Parietal lobe (tissue), 2 donors: ENCODE results near the gene NFAM1.

- RAMPAGE, long total RNA, result no peak
Measured at GRCh38 chr22:42431369-42432727, at the start of gene NFAM1. NFAM1 (minus strand) TSS chr22:42432403.

- RAMPAGE, long total RNA, result no peak
Measured at GRCh38 chr22:42434826-42435356, 2.7 kb upstream of the NFAM1 start.

GRCh38 chr22:42518382-42518670 is 1.3 kb downstream of the RRP7A start:
- RAMPAGE, long total RNA, result no peak

GRCh38 chr22:42620360-42621124 is 5.9 kb upstream of the POLDIP3 start:
- RAMPAGE, long total RNA, result no peak

GRCh38 chr22:42623661-42624186 is 9.0 kb upstream of the POLDIP3 start:
- RAMPAGE, long total RNA, result no peak

DNA sequence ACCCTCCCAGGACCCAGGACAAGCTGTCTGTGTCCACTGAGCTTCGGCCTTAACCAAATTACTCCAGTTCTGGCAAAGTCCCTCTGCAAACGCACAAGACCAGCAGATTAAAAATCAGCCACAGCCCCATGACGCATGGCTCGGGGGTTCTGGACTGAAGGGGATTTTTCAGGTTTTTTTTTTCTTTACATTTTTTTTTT is 32.2 kb upstream of the A4GALT start:
- RAMPAGE, long total RNA, result no peak

DNA sequence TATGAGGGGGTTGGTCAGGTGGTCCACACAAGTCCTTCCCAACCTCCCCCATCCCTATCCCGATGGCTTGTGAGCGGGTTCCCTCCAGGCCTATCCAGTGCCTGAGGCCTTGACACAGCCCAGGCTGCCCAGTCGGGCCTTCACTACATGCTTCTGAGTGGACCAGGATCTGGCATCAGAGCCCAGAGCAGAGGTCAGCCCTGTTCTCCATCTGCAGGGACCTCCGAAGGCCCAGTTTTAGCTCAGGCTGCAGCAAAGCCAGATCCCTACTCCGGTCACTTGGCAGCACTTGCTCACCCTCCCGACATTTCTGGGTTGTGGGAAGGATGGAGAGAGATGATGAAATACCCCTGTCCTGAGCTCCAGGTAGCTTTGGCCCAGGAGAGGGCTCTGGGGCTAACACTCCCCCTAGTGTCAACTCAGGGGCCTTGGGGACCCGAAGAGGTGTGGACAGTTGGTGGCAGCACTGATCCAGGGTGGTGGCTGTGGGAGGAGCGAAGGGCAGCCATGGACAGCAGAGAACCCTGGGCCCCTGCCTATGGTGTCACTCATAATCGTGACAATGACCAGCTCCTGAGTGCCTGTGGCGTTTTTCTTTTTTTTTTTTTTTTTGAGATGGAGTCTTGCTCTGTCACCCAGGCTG is 10.5 kb upstream of the ARFGAP3 start:
- RAMPAGE, long total RNA, result no peak

DNA sequence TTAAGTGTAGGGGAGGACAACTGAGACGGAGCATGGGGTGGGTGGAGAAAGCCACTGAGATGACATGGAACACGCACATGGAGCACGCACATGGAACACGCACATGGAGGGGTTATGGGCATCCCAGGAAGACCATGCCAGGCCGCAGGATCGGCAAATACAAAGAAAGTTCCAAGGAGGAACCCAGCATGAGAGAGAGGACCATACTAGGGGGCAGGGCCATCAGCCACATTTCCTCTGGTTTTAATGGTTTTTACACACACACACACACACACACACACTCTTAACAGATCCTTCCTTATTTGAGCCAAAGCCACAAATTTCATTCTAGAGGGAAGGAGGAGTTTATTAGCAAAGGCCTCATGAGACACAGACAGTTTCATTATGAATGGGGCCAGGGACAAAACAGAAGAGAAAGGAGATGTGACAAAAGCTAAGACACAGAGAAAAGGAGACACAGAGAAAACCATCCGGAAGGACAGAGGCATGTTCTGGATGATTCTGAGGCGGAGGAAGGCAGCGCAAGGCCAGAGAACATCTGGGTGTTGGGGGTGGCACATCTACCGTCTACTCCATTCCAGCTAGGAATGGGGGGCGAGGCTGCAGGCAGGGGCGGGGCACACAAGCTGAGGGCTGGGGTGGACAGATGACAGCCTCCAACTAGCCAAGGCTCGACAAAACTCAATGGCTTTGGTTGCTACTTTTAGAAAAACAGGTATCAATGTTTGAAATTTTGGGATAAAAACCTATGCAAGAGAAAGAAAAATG is 32.2 kb upstream of the ARFGAP3 start:
- RAMPAGE, long total RNA, result no peak

GRCh38 chr22:42929868-42930440 is 72.9 kb upstream of the ARFGAP3 start:
- RAMPAGE, long total RNA, result no peak

GRCh38 chr22:42959438-42960100 is 55.4 kb downstream of the PACSIN2 start:
- RAMPAGE, long total RNA, result no peak

DNA sequence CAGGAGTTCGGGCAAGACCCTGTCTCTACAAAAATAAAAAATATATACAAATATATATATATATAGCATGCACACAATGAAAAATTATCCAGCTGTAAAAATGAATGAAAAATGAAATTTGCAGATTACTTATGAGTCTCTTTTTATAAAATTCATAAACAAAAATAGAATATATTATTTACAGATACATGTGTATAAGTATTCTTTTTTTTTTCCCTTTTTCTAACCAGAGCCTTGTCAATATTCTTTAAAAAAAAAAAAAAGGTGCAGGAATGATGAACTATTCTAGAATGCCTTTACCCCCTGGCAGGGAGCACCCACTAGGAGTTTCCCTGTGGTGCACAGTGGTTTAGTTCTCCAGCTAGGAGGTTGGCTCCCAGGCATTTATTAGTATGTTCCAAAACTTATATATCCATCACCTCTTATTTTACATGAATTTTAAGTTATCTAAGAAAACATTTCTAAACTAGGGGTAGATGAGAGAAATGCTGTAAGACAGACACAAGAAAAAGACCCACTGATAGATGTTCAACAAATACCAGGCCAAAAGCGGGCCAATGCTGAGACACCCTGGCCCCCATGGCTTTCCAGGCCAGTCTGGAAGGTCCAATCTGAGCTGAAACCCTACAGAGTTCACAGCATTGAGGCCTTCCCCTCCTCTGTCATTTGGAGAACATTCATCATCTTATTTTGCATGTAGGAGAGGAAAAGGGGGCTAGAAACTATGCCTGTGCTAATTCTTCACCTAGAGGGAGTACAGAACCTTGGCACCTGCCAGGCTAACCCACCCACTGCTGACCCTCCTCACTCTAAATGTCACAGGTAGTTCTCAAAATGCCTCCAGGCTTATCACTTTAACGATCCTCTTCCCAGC is 39.3 kb downstream of the PACSIN2 start:
- RAMPAGE, long total RNA, result no peak

- RAMPAGE, long total RNA, result no peak
Measured at GRCh38 chr22:43027468-43027780, 12.5 kb upstream of the PACSIN2 start.

GRCh38 chr22:43118771-43119838 is 8.6 kb downstream of the BIK start:
- RAMPAGE, long total RNA, result no peak

DNA sequence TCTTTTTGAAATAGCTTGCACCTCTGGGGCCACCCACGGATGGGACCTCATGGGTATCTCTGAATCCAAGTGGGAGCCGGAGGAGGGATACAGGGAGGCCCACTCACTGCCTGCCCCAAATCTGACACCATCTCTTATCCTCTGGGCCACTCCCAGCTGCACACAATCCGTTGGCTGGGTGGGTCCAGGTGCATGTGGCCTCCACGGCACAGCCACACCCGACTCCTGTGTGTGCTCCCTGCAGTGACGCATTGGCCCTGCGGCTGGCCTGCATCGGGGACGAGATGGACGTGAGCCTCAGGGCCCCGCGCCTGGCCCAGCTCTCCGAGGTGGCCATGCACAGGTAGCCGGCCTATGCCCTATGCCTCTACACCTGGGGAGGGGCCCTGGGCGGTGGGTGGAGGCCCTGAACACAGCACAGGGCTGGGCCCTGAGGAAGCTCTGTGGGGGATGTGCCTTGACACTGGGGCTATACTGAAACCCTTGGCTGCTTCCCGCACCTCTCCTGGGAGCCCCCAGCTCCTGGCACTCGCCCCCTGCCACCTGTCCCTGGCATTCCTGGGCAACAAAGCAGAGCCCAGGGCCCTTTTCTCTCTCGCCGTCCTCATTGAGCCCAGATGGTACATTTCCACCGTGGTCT is 15.6 kb downstream of the MCAT start:
- RAMPAGE, long total RNA, result no peak

- RAMPAGE, long total RNA, result no peak
Measured at GRCh38 chr22:43128143-43128597, 15.0 kb downstream of the MCAT start.

- RAMPAGE, long total RNA, result no peak
Measured at GRCh38 chr22:43197408-43198274, 10.7 kb upstream of the TTLL12 start.

GRCh38 chr22:43290798-43291353 is 52.3 kb downstream of the SCUBE1 start:
- RAMPAGE, long total RNA, result no peak

- RAMPAGE, long total RNA, result no peak
Measured at GRCh38 chr22:43291858-43292437, 51.2 kb downstream of the SCUBE1 start.

GRCh38 chr22:43301125-43301757 is 41.9 kb downstream of the SCUBE1 start:
- RAMPAGE, long total RNA, result no peak

DNA sequence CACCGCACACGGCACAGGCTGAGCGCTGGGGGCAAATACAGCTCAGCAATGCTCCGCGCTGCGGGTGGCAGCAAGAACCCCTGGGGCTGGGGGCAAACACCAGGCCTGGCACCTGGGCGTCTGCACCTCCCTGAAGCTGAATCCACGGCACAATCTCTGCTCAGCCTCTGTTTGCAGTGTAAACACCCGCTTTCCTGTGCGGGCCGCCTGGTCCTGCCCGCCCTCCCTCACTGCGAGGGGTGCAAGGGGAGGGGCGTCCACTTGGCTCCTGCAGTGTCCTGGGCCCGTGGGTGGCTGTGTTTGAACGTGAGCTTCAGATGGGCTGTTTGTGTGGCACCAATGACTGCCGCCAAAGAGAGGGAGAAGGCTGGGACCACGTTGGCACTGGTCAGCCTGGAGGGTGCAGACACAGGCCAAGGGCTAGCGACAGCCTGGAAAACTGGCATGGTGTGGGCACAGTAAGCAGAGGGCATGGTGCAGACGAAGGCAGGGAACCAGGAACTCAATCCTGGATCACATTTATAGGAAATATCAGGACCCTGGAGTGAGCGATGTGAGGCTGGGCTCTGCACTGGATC is 14.7 kb upstream of the MPPED1 start:
- RAMPAGE, long total RNA, result no peak